T-cell (primary cell): ENCODE measurements around a stretch of chr18.

DNA sequence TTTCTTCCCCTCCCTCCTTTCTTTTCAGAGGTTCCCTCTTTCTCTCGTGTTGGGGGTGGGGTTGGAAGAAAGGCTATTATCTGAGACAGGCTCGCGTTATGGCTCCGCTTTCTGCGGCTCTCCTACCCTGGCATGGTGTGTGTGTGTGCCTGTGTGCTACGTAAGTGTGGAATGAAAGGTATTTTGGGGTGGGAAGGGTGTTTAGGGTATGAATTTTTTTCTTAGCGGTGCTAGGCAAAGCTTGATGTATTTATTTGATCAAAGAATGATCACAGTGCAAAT lies 1.8 kb downstream of the NEDD4L start:
- PRO-cap, 7 experiments, result no peak in any of the 7 experiments

- PRO-cap, 7 experiments, result no peak in any of the 7 experiments
These were observed 27.1 kb downstream of the NEDD4L start for GRCh38 chr18:58070982-58071611.

- PRO-cap, 7 experiments, result no peak in any of the 7 experiments
These were observed 58.8 kb downstream of the NEDD4L start for GRCh38 chr18:58102775-58103211.

GRCh38 chr18:58208266-58208706 lies 164.3 kb downstream of the NEDD4L start:
- PRO-cap, 7 experiments, result no peak in any of the 7 experiments

- PRO-cap, 7 experiments, result no peak in any of the 7 experiments
These were observed 241.5 kb downstream of the NEDD4L start for GRCh38 chr18:58285583-58285924.

- PRO-cap, 7 experiments, result no peak in any of the 7 experiments
These were observed 242.9 kb downstream of the NEDD4L start for GRCh38 chr18:58286831-58287333.

GRCh38 chr18:58302934-58303768 lies 259.1 kb downstream of the NEDD4L start:
- PRO-cap, 7 experiments, result peak in 1 of 7 experiments; most common plus-strand start chr18:58303612 (in 1); most common minus-strand start chr18:58303475 (in 1)

DNA sequence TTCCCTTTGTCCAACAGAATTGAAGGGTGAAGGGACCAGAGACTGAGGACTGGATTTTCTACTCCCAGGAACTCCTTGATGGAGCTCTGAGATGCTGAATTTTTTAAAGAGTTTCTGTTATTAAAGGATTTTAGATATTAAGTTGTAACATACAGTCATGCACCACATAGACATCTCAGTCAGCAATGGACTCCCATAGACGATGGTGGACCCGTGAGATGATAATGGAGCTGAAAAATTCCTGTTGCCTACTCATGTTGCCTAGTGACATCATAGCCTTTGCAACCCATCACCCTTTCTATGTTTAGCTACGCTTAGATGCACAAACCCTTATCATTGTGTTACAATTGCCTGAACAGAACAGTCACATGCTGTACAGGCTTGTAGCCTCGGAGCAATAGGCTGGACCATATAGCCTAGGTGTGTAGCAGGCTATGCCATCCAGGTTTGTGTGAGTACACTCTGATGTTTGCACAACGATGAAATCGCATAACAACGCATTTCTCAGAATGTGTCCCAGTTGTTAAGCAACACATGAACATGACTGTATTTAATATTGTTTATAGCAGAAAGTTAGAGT lies 221.7 kb downstream of the ALPK2 start:
- PRO-cap, 7 experiments, result no peak in any of the 7 experiments

DNA sequence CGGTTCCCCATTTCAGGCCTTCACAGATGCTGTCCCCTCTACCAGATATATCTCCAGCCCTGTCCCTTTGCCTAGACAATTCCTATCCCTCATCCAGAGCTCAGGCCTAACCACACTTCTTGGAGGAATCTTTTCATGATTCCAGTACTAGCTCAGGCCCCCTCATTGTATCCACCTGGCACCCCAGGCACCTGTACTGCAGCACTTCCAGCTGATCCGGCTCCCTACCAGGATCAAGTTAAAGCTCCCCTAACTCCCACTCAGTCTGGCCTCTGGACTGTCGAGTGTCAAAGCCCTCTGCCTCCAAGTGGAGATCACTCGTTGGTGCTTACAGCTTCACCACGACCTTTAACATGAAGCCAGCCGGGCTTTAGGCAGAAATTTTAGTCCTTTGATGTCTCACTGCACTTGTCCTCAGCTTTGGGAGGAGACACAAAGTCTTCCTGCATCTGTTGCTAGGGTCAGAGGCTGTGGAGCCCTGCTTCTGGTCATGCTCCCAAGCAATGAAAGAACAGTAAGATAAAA lies 197.7 kb downstream of the ALPK2 start:
- PRO-cap, 7 experiments, result no peak in any of the 7 experiments

DNA sequence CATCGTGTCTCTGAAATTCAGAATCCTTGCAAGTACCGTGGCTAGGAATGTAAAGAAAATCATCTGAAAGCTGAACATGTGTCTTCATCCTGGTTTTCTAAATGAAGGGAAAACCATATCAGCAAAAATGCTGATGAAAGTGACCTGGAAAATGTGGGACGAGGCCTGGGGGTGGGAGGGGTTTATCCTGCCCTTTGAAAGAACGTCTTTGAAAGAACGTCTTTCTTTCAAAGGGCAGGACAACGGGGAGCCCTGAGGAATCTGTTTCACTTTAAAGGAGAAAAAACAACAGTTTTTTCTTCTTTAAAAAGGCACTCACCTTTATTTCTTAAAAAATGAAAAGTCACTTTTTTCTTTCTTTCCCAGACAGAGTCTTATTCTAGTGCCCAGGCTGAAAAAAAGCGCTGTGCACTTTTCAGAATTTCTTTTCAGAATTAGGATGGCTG lies 185.2 kb downstream of the ALPK2 start:
- PRO-cap, 7 experiments, result no peak in any of the 7 experiments

DNA sequence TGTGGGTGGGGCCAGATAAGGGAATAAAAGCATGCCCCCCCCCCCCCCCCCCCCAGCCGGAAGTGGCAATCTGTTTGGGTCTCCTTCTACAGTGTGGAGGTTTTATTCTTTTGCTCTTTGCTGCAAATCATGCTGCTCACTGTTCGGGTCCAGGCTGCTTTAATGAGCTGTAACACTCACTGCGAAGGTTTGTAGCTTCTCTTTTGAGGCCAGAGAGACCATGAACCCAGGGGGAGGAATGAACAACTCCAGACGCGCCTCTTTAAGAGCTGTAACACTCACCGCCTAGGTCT lies 168.6 kb downstream of the ALPK2 start:
- PRO-cap, 7 experiments, result no peak in any of the 7 experiments

DNA sequence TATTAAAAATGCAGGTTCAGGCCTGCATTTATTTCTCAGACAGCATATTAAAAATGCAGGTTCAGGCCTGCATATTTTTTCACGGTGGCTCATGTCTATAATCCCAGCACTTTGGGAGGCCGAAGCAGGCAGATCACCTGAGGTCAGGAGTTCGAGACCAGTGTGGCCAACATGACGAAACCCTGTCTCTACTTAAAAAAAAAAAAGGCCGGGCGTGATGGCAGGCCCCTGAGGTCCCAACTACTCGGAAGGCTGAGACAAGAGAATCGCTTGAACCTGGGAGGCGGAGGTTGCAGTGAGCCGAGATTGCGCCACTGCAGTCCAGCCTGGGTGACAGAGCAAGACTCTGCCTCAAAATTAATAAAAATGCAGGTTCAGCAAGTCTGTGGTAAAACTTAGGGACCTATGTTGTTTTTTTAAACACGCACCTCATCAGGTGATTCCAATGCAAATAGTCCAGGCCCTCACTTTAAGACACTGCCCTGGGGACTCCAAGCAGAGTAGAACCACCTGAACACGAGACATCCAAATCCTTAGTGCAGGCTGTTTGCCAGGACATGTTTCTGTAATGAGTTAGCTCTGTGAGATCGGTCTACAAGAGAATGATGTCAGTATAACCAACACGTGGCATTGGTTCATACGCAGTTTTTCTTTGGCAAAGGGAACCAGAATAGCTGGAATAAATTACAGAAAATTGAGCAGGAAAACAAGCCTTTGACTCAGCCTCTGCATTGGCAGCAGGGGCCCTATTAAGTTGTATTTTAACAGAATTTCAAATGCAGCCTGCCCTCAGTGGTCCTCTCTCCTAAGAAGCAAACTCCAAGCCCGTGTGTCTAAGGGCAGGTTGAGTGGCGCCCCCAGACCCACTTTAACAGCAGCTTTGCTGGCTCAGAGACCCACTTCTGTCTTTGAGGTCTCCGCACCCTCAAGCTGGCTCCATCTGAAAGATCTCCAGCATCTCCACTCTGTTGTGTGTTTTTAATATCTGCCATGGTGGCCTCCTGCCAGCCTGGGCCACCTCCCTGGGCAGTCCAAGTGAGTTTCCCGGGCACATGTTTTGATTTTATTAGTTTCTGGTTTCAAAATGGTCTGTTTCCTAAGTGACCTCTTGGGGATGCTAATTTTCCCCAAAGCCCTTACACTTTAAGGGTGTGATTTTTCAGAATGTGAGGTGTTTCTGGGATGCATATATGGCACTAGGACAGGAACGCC lies 61.5 kb downstream of the ALPK2 start:
- PRO-cap, 7 experiments, result no peak in any of the 7 experiments

DNA sequence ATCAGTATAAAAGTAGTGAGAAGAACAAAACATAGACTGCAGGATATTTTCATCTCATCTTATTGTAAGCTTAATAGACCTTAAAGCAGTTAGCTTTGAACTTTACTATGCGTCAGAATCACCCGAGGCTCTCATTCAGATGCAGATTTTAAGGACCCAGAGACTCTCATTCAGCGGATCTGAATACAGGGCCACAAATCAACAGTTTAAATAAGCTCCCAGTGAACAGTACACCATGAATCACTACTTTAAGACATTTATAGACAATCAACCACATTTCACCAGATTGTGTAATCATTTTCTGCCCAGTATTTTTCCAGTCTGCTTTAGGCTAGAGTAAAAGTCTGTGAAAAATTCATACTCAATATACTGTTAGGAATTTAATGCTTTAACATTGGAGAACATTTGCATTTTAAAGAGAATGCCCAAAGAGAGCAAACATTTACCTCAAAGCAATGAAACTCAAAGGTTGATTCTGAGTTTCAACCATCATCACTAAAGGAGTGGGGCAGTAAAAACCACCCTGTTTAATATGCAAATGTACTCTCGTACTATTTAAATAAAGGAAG lies 10.9 kb upstream of the ALPK2 start:
- PRO-cap, 7 experiments, result no peak in any of the 7 experiments

GRCh38 chr18:58754603-58755082 lies 83.4 kb downstream of the MALT1 start:
- PRO-cap, 7 experiments, result no peak in any of the 7 experiments

DNA sequence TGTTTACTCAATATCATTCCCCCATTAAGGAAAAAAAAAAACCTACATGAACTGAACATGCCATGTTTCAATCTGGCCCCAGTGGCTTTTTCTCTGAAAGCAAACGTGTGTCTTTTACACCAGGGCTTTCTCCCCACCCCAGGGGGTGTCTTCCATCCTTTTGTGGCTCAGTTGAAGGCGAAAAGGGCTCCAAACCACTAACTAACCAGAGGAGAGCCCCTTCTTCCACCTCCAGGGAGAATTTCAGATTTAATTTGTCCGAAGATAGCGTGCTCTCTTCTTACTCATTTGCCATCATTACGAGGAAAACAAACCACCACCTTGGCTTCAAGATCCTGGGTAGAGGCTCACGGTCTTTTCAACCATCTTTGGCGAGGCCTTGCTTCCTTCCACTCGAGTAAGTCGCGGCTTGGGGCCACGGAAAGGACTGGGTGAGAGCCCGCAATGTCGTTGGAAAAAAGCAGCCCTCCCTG lies 1.9 kb upstream of the ZNF532 start:
- PRO-cap, 7 experiments, result peak in 6 of 7 experiments; most common plus-strand start position 396 of the sequence (in 6)

- PRO-cap, 7 experiments, result no peak in any of the 7 experiments
These were observed 2.5 kb downstream of the ZNF532 start for GRCh38 chr18:58867182-58867613.

GRCh38 chr18:58963892-58964402 lies 99.3 kb downstream of the ZNF532 start:
- PRO-cap, 7 experiments, result no peak in any of the 7 experiments

GRCh38 chr18:58966225-58966704 lies 101.6 kb downstream of the ZNF532 start:
- PRO-cap, 7 experiments, result no peak in any of the 7 experiments

DNA sequence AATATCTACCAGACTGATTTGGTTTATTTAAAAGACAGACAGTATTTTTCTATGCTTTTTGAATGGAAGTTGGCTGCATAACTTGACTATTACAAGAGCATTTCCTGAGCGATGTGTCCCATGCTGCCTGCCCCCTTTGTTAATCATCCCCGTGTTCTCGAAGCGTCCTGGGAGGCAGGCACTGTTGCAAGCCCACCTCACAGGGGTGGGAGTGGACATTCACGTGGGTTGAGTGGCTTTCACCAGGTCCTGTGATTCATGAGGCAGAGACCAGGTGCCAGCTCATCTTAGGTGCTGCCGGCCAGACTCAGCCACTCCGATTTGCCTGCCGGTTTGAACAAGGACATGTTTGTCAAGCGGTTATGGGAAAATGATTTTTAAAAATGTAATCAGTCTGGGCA lies 112.5 kb downstream of the ZNF532 start:
- PRO-cap, 7 experiments, result no peak in any of the 7 experiments

DNA sequence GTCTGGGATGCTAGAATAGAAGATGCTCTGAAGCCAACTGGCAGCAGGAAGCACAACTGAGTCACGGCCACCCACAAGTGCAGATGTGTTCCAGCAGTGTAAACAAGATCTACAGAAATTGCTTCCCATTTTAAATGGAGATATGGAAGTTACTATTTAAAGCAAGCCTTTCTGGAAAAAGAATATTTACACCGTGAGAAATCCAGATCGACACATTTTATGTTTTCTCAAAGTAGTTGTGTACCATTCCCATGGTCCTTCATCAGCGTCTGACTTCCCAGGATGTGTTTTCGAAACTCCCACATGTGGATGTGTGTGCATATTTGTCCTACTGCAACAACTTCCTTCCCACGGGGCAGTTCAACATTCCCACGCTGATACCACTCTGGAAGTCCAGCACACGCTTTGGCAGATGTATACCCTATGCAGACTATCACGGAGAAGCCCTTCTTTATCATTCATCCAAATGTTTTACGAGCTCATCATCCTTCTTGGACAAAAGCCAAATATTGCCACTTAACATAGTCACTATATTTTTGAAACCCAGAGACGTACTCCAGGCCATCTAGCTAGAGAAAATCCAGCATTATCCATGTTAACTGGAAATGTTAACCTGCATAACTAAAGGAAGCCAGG lies 131.3 kb downstream of the ZNF532 start:
- PRO-cap, 7 experiments, result no peak in any of the 7 experiments